Breast epithelium (tissue), 2 donors: ENCODE results near the genes NOL12, MICALL1, BAIAP2L2 and KDELR3.

GRCh38 chr22:37685861-37686806, at the start of gene NOL12:
Gene NOL12 (plus strand): TSS chr22:37686343.
- PRO-cap = bidirectional peak, plus-strand start at chr22:37686346, minus-strand start at chr22:37686249
- RAMPAGE, long total RNA, 2 experiments = start-site peak on the plus strand in 2 of 2 experiments, at chr22:37686325-37686400 at its widest, 107 to 525 reads per replicate

DNA sequence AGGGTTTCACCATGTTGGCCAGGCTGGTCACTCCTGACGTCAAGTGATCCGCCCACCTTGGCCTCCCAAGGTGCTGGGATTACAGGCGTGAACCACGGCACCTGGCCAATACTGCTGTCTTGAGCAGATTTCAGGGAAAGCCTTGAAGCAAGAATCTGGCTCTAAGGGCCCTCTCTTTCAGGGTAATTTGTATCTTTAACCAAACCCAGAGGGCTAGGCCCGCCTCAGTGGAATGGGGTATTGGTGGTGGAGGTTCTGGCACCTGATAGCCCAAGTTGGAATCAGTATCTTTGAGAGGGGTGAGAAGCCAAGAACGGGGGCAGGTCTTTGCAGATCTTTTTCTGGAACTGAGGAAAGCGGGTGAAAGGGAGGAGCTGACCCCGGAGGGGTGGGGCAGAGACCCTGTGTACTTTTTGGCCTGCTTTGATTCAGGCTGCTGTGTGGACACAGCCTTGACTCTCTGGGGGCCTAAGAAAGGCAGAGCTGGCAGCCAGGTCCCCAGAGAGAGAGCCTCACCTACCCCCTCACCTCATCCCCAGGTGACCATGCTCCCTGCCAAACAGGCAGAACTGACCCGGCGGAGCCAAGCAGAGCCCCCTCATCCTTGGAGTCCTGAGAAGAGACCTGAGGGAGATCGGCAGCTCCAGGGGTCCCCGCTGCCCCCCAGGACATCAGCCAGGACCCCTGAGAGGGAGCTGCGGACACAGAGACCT, 37.2 kb downstream of the TRIOBP start:
- PRO-cap = no peak
- RAMPAGE, long total RNA, 2 experiments = no peak in any of the 2 experiments

DNA sequence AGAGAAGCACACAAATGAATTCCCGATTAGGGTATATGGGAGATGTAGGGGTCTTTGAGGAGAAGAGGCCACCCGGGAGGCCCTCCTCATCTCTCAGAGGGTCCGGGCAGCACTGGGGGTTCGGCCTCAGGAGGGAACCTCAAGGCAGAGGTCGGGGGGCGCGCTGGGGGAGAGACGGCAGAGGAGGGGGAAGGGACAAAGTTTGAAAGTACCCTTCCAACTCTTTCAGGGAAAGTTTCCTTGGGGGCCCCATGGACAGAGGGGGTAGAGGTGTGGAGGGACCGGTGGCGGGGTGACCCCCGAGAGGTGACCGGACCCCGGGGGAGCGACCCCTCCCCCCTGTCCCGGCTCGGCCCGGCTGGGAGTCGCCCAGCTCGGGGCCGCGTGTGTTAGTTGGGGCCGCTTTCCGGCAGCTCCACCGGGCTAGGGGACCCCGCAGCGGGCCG, 622 bp upstream of the H1-0 start:
- PRO-cap = no peak
- RAMPAGE, long total RNA, 2 experiments = no peak in any of the 2 experiments

GRCh38 chr22:37806801-37807303, 882 bp upstream of the GCAT start:
- PRO-cap = no peak
- RAMPAGE, long total RNA, 2 experiments = no peak in any of the 2 experiments

DNA sequence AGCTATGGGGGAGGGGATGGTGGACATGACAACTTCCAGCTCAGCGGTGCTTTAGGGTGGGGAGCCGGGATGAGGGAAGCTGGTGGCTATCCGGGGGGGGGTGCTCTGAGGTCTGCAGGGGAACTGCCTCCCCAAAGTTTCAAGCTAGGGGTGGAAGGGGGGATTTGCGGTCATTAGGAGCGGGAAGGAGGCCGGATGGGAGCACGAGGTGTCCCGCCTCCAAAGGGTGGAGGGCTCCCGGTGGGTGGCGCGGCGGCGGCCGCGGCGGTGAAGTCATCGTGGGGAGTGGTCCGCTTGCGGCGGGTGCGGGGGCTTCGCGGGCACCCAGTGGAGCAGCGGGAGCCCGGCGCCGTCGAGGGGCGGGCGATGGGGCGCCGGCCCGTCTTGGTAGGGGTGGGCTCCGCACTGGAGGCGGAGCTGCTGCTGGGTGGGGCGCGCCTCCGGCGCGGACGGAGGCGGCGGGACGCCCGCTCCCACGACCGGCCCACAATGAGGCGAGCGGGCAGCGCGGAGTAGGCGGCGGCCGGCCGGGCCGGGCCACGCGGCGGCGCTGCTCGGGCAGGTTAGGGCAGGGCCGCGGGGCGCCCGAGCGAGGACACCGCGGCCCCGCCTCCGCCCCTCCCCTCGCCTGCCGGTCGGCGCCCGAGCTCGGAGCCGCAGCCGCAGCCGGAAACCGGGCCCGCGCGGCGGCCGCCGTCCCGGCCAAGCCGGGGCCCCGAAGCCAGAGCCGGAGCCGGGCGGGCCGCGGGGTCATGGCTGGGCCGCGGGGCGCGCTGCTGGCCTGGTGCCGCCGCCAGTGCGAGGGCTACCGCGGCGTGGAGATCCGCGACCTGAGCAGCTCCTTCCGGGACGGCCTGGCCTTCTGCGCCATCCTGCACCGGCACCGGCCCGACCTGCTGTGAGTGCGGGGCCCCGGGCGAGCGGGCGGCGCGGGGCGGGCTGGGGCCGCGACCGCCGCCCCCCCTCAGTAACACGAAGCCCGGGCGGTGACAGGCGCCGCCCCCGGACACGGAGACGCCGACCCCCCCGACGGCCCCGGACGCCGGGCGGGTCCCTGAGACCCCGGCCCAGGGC, at the start of gene MICALL1:
Gene MICALL1, plus strand, starts transcription at position 627 of the 1,074 bp plus-strand sequence.
- PRO-cap = bidirectional peak, plus-strand start at position 489 of the sequence, minus-strand start at position 386 of the sequence
- RAMPAGE, long total RNA, 2 experiments = no peak in any of the 2 experiments

DNA sequence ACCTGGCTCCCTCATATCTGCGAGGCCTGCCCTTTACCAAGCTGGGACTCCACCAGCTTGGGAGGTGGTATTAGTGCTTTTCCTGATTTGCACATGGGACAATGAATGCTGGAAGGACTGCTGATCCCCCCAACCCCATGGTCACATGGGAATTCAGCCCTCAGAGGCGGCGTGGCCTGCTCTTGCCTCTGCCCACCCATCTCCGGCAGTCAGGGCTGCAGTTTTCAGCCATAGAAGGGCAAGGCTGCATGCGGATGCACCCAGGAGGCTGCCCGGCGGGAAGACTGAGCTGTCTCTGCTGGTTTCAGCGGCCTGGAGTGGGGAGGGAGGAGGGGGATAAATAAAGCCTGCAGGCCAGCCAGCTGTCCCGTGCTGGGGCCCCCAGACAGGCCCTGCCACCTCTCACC, 4.7 kb downstream of the MICALL1 start:
- PRO-cap = no peak
- RAMPAGE, long total RNA, 2 experiments = no peak in any of the 2 experiments

DNA sequence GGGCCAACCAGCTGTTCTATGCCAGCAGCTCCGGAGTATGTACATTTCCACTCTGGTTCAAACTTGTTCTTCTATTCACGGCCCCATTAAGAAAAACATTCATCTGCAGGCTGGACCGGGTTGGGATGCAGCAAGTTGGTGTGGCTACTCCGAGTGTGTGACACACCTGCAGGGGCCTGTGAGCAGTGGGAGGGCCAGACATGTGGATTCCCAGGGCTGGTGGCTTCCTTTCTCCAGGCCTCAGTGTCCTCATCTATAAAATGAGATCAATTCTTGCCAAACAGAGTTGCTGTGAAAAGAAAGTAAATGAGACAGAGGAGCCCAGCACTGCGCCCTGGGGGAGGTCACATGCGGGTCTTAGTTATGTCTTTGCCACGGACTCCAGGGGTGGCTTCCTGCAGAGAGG, 5.1 kb downstream of the MICALL1 start:
- PRO-cap = no peak
- RAMPAGE, long total RNA, 2 experiments = no peak in any of the 2 experiments

- PRO-cap = no peak
- RAMPAGE, long total RNA, 2 experiments = no peak in any of the 2 experiments
Measured at GRCh38 chr22:37925566-37926175, 19.6 kb downstream of the MICALL1 start.

- PRO-cap = no peak
- RAMPAGE, long total RNA, 2 experiments = no peak in any of the 2 experiments
Measured at GRCh38 chr22:37996300-37996769, 12.0 kb upstream of the SOX10 start.

DNA sequence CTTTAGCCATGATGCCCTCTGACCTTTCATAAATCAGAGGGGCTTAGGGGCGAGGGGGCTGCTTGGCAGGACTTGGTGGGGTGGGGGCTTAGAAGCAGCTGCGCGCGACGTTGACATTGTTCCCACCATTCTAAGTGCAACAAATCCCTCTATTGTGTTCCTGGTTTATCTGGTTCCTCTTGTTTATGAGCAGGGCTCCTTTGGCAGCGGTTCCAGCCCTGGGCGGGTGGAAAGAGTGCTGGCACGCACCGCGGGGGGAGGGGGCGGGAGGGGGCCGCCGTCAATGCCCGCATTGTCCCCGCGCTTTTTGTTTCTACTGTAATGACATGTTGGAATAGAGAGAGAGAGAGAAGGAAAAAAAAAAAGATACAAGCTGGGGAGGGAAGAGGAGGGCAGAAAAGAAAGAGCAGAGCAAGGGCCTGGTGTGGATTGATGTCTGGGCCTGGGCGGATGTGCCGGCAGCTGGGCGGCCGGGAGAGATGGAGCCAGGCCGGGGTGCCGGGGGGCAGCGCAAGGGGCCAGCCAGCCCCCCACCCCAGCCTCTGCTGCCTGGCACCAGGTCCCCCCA, 32.2 kb upstream of the SOX10 start:
- PRO-cap = no peak
- RAMPAGE, long total RNA, 2 experiments = no peak in any of the 2 experiments

DNA sequence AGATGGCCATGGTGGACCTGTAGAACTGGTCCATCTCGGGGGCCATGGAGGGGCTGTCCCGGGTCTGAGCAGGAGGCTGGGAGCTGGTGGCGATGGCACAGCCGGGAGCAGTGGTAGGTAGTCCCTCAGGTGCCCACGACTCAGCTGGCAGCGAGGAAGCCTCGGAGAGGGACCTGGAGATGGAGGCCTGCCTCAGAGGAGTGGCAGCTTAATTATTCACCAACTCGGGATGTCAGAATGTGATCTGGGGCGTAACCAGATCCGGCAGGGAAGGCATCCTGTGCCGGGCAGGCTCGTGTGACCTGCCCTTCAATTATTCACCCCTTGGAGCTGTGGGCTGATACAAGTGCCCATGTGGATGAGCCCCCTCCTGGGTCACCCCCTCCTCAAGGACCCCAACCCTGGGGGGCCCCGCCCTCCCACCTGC, at the start of gene BAIAP2L2:
Gene BAIAP2L2, minus strand, starts transcription at position 205 of the 427 bp plus-strand sequence.
- PRO-cap = no peak
- RAMPAGE, long total RNA, 2 experiments = no peak in any of the 2 experiments

GRCh38 chr22:38193596-38193973, 8.2 kb upstream of the MAFF start:
- PRO-cap = no peak
- RAMPAGE, long total RNA, 2 experiments = no peak in any of the 2 experiments

- PRO-cap = no peak
- RAMPAGE, long total RNA, 2 experiments = no peak in any of the 2 experiments
Measured at GRCh38 chr22:38271820-38272877, 661 bp downstream of the TMEM184B start.

- PRO-cap = no peak
- RAMPAGE, long total RNA, 2 experiments = no peak in any of the 2 experiments
Measured at GRCh38 chr22:38292508-38293672, 20.1 kb upstream of the TMEM184B start.

- PRO-cap = no peak
- RAMPAGE, long total RNA, 2 experiments = no peak in any of the 2 experiments
Measured at GRCh38 chr22:38300551-38301211, 16.6 kb downstream of the CSNK1E start.

DNA sequence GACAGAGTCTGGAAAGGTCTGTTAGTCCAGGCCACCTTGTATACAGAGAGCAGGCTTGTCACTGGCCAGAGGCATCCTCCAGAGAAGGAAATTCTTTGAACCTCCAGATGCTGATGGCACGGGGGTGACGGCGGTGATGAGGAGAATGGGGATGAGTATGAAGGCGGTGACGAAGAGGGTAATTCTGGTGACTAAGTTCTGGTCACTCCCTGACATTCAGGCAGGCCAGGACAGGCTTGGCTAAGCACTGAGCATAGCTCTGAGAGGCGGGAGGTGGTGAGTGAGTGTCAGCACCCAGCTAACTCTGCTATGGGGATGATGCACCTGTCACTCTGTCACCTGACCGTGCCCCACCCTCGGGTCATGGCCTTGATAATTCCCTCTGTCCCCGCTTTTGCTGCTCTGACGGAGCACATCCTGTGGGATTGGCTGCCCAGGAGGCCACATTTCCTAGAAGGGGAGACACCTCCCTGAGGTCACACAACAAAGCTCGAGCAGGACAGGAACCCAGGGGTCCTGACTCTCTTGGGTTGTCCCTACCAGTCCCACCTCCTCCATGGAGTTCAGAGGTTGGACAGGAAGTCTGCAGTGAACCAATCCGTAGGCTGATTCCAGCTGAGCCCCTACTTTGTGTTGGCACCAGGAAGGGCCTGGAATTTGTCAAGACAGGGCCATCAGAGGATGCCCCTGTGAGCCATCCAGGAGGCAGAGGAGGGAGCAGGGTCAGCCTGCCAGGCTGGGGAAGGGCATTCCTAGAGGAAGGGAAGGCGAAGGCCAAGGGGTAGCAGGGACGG, 31.1 kb upstream of the CSNK1E start:
- PRO-cap = no peak
- RAMPAGE, long total RNA, 2 experiments = no peak in any of the 2 experiments

- PRO-cap = no peak
- RAMPAGE, long total RNA, 2 experiments = no peak in any of the 2 experiments
Measured at GRCh38 chr22:38450118-38450907, 4.7 kb downstream of the KCNJ4 start.

DNA sequence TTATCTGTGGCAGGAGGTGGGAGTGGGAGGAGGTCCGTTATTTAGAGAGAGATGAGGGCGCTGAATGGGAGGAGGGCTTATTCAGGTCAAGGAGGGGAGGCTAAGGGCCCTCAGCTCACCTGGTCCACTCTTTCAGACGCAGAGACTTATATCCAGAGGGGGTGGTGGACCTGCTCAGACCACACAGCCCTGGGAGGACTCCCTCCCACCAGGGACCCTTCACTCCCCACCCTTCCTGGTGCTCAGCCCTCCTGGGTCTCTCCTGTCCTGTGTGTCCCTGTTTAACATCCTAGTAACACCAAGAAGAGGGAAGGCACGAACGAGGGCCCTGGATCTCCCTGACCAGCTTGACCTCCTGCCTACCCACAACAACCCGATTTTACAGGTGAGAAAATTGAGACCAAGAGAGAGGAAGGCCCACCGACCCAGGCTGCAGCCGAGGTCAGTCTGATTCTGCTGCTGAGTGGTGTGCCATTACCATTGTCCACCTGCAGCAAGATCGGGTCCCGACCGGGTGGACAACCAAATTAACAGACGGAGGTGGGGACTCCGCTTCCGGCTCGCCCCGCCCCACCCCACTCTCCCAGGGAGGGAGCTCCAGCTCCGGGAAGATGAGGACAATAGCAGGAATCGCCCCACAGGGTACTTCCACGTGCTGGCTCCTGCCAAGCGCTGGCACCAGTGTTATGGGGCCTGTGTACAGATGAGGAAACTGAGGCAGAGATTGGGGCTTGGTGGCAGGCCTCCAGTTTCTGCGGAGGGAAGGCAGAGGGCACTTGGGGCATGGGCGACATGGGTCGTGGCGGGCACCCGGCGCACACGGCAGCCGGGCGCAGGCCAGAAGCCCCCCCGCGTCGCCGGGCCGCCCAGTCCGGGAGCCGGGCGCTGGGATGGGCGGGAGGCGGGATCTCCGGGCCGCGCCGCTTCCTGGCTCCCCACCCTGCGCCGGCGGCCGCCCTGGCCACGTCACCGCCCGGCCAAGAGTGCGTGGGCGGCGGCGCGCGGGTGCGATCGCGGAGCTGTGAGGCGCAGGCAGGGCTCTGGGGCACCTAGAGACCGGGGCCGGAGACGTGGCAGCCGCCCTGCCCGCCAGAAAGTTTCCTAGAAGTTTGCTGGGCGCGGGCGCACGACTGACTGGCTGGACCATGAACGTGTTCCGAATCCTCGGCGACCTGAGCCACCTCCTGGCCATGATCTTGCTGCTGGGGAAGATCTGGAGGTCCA, at the start of gene KDELR3:
Gene KDELR3, plus strand, starts transcription at position 1,008 of the 1,224 bp plus-strand sequence.
- PRO-cap = bidirectional peak, plus-strand start at position 986 of the sequence, minus-strand start at position 887 of the sequence
- RAMPAGE, long total RNA, 2 experiments = start-site peak on the plus strand in 1 of 2 experiments, centred at position 1,001 of the sequence, 16 reads per replicate

DNA sequence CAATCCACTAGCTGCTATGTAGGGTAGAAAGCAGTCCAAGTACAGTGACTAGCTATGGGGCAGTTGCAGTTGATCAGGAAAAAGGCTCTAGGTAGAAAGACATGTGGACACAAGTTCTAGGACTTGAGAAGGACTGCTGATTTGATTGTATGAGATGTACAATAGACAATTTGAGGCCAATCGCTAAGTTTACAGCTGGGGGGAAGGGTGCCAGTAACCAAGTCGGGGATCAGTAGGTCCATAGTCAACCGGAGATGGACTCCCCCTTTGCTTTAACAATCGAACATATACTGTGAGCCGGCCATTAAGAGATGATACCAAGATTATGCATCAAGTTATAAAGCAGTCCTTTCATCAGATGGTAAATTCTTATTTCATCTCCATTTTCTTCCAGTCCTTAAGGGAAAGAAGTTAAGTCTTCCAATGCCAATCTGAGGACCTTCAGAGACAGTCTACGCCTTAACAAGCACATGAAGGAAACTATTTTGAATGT, 14.3 kb downstream of the KDELR3 start:
- PRO-cap = no peak
- RAMPAGE, long total RNA, 2 experiments = no peak in any of the 2 experiments

- PRO-cap = no peak
- RAMPAGE, long total RNA, 2 experiments = no peak in any of the 2 experiments
Measured at GRCh38 chr22:38492025-38492398, 14.1 kb downstream of the DDX17 start.